ENCODE results near the genes LRRN1 and CAV3.

- PRO-cap, 6 experiments: peak in 5 of 6 experiments; most common plus-strand start chr3:536265 (in 5); most common minus-strand start chr3:536143 (in 1)
- RAMPAGE, long total RNA, 2 experiments: no peak in any of the 2 experiments
- RRBS: 24% methylated on average over 8 of the region's 48 CpGs
Measured at GRCh38 chr3:535796-536447, 339.4 kb downstream of the CHL1 start.

DNA sequence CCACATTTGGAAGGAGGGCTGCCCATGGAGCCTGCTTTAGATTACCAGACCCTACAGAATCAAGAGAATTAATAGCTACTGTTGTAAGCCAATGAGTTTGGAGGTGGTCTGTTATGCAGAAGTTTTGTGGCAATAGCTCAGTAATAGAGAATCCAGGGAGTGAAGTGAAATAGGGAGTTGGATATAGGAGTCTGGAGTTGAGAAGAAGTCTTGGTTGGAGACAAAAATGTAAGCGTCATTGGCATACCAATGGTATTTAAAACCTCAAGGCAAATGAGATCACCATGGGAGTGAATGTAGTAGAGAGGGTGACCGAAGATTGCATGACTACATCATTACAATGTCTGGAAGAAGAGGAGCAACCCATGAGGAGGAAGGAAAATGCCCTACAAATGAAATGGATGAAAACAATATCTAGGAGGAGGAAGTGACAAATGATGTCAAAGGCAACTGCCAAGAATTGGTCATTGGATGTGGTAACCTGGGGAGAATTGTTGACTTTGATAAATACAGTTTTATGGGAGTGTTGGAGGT, 54.4 kb downstream of the CNTN4 start:
- PRO-cap, 6 experiments: no peak in any of the 6 experiments
- RAMPAGE, long total RNA, 2 experiments: no peak in any of the 2 experiments
- RRBS: no CpG with 5 or more reads among the region's 2 CpGs

DNA sequence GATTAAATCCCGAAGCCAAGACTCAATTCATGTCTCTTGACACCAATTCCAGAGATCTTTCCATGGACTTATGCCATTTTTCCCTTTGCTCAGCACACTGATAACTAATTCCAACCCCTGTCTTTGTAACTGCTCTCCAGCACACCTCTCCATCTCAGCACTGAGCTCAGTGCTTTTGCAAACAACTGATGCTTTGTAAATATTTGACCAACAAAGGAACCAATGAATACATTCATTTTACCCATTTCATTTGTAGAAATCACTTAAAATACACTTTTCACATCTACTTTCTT, 249.0 kb downstream of the IL5RA start:
- PRO-cap, 6 experiments: no peak in any of the 6 experiments
- RAMPAGE, long total RNA, 2 experiments: no peak in any of the 2 experiments
- RRBS: no CpG with 5 or more reads among the region's 1 CpG

GRCh38 chr3:3799031-3799546, at the start of gene LRRN1:
TSS of gene LRRN1 (plus strand) at chr3:3799431.
- PRO-cap, 6 experiments: peak in 5 of 6 experiments; most common plus-strand start chr3:3799435 (in 4); most common minus-strand start chr3:3799264 (in 4)
- RAMPAGE, long total RNA, 2 experiments: no peak in any of the 2 experiments
- RRBS: 2% methylated on average over 30 of the region's 63 CpGs

DNA sequence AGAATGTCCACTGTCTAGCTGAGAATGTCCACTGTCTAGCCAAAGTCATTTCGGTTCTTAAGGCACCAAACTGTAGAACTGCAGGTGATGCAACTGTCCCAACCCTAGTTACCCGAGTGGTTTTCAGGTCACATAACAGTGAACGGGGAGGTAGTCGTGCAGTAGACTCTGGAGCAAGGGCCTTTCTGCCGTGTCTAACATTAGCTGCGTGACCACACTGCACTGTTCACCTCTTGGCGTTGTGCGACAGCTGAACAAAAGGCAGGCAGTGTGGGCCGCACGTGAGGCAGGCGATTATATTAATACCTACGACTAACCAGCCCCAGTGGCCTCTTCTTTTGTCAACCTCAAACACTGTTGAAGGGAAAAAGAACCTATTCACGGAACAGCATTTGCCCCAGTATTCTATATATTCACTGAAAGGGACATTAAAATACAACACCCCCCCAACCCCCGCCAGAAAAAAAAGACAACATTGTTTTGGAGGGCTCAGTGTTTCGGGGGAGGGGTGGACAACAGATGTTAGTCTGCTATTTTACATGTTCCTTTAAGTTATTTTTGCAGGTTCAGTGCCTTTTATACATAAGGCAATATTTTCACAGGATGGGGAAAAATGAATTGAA, 2.9 kb downstream of the LRRN1 start:
- PRO-cap, 6 experiments: no peak in any of the 6 experiments
- RAMPAGE, long total RNA, 2 experiments: no peak in any of the 2 experiments
- RRBS: no CpG with 5 or more reads among the region's 15 CpGs

GRCh38 chr3:4581391-4581901, 88.3 kb downstream of the ITPR1 start:
- PRO-cap, 6 experiments: no peak in any of the 6 experiments
- RAMPAGE, long total RNA, 2 experiments: no peak in any of the 2 experiments
- RRBS: no CpG with 5 or more reads among the region's 3 CpGs

DNA sequence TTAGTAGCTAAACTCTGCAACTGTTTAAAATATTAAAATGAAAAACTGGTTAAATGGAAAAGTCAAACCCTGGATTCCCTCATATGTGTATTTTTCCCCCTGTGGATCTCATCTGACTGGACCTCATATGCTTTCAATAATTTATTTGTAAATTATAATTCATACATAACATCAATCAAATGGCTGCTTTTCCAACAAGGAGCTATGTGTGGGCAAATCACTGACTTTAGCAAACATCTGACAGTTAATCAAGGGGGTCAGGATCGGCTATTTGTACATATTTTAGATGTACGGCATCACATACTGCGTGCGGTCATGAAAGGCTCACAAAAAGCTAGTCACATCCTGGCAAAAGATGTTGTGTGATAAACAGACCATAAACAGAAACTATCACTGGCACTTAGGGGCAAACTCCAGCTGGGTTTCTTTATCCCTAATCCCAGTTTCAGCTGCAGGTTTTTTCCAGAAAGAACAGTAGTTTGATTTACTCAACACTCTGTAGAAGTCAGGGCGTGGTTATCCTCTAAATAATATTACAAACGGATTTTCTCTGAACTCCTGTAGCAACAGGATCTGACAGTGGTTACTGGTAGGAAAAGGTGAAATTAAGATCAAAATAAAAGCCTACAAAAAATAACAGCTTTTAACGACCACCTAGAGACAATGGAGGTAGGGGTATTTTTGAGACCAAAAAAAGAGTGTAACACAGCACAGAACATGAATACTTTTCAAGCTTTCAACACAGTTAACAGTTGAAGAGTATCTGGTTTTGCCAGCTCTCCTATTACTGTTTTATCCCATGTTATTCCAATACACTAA, 112.4 kb upstream of the BHLHE40 start:
- PRO-cap, 6 experiments: peak in 1 of 6 experiments; most common plus-strand start position 561 of the sequence (in 1); most common minus-strand start position 470 of the sequence (in 1)
- RAMPAGE, long total RNA, 2 experiments: no peak in any of the 2 experiments
- RRBS: no CpG with 5 or more reads among the region's 7 CpGs

GRCh38 chr3:4981668-4982169, 2.5 kb downstream of the BHLHE40 start:
- PRO-cap, 6 experiments: peak in 3 of 6 experiments; most common plus-strand start chr3:4981916 (in 2); most common minus-strand start chr3:4981926 (in 2)
- RAMPAGE, long total RNA, 2 experiments: no peak in any of the 2 experiments
- RRBS: no CpG with 5 or more reads among the region's 5 CpGs

DNA sequence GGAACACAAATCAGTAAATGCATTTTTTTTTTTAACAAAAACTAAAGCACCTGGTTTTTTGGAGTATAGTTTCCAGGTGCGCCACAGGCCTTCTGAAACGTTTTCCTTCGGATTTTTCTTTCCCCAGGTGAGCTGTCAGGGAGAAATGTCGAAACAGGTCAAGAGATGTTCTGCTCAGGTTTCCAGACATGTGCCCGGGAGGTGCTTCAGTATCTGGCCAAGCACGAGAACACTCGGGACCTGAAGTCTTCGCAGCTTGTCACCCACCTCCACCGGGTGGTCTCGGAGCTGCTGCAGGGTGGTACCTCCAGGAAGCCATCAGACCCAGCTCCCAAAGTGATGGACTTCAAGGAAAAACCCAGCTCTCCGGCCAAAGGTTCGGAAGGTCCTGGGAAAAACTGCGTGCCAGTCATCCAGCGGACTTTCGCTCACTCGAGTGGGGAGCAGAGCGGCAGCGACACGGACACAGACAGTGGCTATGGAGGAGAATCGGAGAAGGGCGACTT, 3.5 kb downstream of the BHLHE40 start:
- PRO-cap, 6 experiments: peak in 1 of 6 experiments; most common plus-strand start position 471 of the sequence (in 1)
- RAMPAGE, long total RNA, 2 experiments: no peak in any of the 2 experiments
- RRBS: 18% methylated on average over 6 of the region's 21 CpGs

- PRO-cap, 6 experiments: peak in 1 of 6 experiments; most common plus-strand start chr3:4984777 (in 1); most common minus-strand start chr3:4984676 (in 1)
- RAMPAGE, long total RNA, 2 experiments: no peak in any of the 2 experiments
- RRBS: no CpG with 5 or more reads among the region's 7 CpGs
Measured at GRCh38 chr3:4984602-4985025, 5.4 kb downstream of the BHLHE40 start.

- PRO-cap, 6 experiments: no peak in any of the 6 experiments
- RAMPAGE, long total RNA, 2 experiments: no peak in any of the 2 experiments
- RRBS: no CpG with 5 or more reads among the region's 6 CpGs
Measured at GRCh38 chr3:7024002-7024440, 163.1 kb downstream of the GRM7 start.

- PRO-cap, 6 experiments: no peak in any of the 6 experiments
- RAMPAGE, long total RNA, 2 experiments: no peak in any of the 2 experiments
- RRBS: no CpG with 5 or more reads among the region's 12 CpGs
Measured at GRCh38 chr3:8492907-8493775, 8.5 kb upstream of the LMCD1 start.

DNA sequence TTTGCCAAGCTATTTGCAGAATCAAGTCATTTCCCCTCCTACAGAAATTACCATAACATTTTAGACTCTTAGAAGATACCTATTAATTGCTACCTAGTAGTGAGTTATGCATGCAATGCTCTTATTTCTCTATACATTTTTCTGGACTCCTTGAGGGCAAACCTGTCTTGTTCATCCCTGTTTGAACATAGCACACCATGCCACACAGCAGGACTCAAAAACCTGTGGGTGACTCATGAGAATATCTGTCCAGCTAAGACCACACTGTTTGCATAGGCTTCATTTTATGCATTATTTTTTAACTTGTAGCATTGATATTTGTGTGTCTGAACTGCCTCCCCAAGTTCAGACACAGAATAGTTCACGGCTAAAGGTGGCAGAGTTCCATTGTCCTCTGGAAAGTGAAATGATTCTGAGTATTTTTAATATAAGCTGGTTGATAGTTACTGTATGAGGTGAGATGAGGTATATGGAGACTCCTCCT, 1.8 kb downstream of the LMCD1 start:
- PRO-cap, 6 experiments: peak in 1 of 6 experiments; most common plus-strand start position 240 of the sequence (in 1)
- RAMPAGE, long total RNA, 2 experiments: no peak in any of the 2 experiments
- RRBS: no CpG with 5 or more reads among the region's 1 CpG

GRCh38 chr3:8503899-8504990, 2.6 kb downstream of the LMCD1 start:
- PRO-cap, 6 experiments: peak in 2 of 6 experiments; most common minus-strand start chr3:8504243 (in 2)
- RAMPAGE, long total RNA, 2 experiments: no peak in any of the 2 experiments
- RRBS: no CpG with 5 or more reads among the region's 12 CpGs

DNA sequence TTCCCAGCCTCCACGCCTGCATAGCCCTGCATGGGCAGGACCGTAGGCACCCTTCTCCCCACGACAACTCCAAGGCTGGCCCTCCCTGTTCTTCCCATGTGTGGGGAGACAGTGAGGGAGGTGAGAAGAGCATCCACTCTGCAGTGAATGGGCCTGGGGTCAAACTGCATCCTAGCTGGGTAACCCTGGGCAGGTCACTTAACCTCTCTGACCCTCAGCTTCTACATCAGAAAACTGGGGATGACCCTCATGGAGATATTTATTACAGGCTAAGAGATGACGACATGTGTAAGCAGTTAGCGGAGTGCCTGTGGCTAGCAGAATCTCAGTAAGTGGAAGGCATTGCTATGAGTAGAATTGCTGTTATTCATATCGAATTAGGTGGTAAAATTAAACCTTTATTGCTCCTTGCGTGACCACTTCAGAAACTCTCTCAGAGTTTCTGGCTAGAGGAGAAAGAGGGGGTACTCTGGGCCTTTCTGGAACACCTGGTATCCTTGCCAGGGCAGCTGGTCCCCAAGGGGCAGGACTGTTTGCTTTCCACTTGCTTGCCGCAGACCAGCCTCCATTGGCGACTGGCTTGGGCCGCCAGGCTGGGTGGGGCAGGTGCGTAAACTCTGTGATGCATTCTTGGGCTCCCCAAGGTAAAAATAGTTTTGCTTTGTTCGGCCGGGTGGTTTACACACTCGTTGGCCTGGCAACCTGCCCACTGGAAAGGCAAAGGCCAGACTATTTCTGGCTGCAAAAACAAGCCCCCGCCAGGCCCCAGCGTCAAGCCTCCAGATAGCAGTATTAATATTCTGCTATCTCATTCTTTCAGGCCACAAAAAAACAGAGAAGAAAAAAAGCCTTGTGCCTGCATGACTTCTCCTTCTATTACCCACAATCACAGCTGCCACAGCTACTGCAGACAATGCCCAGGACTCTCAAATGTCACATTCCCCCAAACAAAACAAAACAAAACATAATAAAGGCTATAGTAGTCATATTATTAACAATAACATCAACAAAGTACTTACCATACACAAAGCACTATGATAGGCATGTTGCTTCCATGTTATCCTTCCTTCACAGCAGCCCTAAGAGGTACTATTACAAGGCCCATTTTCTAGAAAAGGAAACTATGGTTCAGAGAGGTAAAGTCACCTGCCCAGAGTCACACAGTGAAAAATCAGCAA, 13.7 kb upstream of the SSUH2 start:
- PRO-cap, 6 experiments: peak in 6 of 6 experiments; most common plus-strand start position 824 of the sequence (in 2); most common minus-strand start position 577 of the sequence (in 6)
- RAMPAGE, long total RNA, 2 experiments: no peak in any of the 2 experiments
- RRBS: no CpG with 5 or more reads among the region's 16 CpGs

DNA sequence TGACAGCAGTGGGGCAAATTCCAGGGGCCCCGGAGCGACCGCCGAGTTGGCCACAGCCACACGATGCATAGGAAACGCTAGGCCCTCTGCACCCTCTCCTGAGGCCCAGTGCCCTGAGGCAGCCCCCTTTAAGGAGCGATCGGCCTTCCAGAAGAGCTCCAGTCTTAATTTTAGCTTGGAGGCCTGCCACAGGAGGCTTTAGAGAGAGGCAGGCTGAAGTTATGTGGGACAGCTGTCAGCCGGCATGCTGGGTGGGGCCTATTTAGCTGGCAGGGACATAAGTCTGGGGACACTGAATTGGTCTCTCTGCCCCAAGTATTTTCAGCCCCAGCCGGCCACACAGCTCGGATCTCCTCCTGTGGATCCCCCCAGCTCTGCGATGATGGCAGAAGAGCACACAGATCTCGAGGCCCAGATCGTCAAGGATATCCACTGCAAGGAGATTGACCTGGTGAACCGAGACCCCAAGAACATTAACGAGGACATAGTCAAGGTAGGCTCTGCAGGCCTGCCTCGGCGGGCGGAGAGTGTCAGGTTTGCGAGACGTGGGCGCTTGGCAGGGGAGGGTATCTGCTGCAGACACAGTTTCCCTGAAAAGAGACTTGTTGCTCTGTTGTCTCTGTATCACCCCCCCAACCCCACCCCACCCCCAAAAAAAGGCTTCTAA, at the start of gene CAV3:
CAV3 (plus strand) TSS at position 305 of the 667 bp plus-strand sequence.
- PRO-cap, 6 experiments: peak in 6 of 6 experiments; most common plus-strand start position 309 of the sequence (in 3); most common minus-strand start position 166 of the sequence (in 3)
- RAMPAGE, long total RNA, 2 experiments: start-site peak on the plus strand in 1 of 2 experiments, centred at position 294 of the sequence, 363 reads per replicate
- RRBS: 5% methylated on average over 2 of the region's 22 CpGs

- PRO-cap, 6 experiments: no peak in any of the 6 experiments
- RAMPAGE, long total RNA, 2 experiments: no peak in any of the 2 experiments
- RRBS: 25% methylated on average over 5 of the region's 16 CpGs
Measured at GRCh38 chr3:9101238-9101891, 138.1 kb upstream of the RAD18 start.

DNA sequence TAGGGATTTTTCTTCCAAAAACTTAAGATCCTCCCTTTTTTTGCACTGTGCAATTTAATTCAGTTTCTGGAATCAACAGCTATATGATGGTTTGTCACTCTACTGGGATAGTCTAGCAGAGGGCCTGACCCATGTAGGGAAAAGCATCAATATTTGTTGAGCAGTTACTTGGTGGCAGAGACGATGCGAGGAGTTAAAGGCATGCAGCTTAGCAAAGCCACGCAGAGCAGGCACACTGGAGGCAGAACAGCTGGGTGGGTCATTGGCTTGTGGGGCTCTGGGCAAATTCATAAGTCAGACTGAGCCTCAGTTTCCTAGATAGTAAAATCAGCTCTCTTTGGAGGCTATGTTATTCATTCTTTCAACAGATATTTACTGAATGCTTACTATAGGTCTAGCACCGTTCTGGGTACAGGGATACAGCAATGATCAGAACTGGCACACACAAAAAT, 449 bp upstream of the SRGAP3 start:
- PRO-cap, 6 experiments: no peak in any of the 6 experiments
- RAMPAGE, long total RNA, 2 experiments: no peak in any of the 2 experiments
- RRBS: no CpG with 5 or more reads among the region's 4 CpGs

DNA sequence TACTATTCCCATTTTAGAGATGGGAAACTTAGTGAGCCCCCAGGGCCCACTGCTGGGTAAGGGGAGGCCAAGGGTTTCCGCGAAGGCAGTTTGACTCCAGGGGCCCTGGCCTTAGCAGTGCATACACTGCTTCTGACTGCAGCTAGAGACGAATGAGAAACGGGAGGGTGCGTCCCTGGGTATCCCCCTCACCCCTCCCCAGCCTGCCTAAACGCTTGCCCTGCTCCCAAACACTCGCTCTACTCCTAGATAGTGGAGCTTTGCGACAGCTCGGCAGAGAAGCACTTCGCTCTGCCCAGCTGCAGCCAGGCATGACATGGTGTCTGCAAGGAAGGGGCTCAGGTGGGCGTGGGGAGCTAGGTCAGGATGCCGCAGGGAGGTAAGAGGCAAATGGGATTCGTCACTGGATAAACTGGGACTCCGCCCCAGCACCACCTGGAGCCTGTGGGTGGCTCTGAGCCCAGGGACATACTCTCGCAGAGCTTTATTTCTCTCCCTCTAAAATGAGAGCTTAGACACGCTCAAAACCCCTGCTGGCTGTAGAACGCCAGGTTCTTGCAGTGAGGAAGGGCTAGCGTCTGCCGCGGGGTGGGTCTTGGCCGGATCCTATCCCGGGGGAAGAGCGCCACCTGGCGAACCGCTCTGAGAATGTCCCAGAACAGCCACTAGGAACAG, 52.8 kb upstream of the SRGAP3 start:
- PRO-cap, 6 experiments: no peak in any of the 6 experiments
- RAMPAGE, long total RNA, 2 experiments: no peak in any of the 2 experiments
- RRBS: 2% methylated on average over 4 of the region's 25 CpGs

DNA sequence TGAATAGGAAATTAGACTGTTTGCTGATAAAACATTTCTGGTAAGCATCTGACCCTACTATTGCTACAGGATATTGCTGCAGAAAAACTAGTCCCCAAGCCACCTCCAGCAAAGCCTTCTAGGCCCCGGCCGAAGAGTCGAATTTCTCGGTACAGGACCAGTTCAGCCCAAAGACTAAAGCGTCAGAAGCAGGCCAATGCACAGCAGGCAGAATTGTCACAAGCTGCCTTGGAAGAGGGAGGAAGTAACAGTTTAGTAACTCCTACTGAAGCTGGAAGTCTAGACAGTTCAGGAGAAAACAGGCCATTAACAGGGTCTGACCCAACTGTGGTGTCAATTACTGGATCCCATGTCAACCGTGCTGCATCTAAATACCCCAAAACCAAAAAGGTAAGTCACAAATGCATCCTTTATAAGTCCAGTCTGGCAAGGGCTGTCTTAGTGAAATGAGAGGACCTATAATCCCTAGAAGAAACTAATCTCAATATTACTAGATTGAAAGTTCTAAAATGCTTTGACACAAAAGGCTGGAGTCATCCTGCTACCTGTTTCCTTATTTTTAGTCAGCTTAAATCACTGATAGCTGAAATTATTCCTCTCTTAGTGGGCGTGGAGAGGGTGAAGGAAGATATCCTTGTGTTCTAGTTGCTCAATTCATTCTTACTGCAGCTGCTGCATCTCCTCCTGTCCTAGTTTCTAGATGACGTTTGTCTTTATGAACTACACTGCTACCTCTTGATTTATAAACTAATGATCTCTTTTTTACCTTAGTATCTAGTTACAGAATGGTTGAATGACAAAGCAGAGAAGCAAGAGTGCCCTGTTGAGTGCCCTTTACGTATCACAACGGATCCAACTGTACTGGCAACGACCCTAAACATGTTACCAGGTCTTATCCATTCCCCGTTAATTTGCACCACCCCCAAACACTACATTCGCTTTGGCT, 50.5 kb downstream of the SETD5 start:
- PRO-cap, 6 experiments: no peak in any of the 6 experiments
- RAMPAGE, long total RNA, 2 experiments: no peak in any of the 2 experiments
- RRBS: no CpG with 5 or more reads among the region's 13 CpGs